GM06990 (cell line): ENCODE data around the gene GJA10.

GRCh38 chr6:89637801-89638297, 698 bp downstream of the LYRM2 start:
- RRBS, result no CpG with 5 or more reads among the region's 10 CpGs

DNA sequence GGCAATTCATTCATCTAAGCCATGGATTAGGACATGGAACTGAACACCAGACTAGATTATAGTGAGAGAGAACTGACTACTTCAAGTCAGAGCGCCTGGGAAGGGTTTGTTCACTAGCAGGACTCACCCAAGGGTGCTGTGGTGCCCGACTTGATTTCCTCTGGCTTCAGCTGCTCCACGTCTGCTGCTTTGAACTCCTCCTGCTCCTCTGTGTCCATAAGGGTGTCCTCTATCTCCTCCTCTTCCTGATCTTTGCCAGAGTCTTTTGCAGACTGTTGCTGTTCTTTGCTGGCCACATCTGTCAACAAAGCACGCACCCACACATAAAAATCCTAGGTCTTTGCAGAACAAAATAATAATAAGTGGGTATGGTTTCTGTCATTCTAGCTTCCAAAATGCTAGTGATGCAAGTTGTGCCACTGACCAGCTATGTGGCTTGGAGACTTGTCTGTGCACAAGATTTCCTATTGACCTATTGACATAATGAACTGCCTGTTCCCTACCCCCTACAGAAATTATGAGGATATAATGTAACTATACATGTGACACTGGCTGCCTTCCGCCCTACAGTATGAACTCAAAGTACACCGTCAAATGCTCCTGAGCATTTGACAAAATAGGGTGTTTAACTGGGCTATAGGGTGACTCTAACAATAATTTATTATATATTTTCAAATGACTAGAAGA, 15.6 kb upstream of the LYRM2 start:
- RRBS, result no CpG with 5 or more reads among the region's 6 CpGs

GRCh38 chr6:89662591-89663414, 24.3 kb upstream of the LYRM2 start:
- RRBS, result no CpG with 5 or more reads among the region's 4 CpGs

- RRBS, result no CpG with 5 or more reads among the region's 6 CpGs
These were observed 50.0 kb upstream of the LYRM2 start for GRCh38 chr6:89688485-89689107.

GRCh38 chr6:89720858-89721312, 82.3 kb upstream of the LYRM2 start:
- RRBS, result no CpG with 5 or more reads among the region's 4 CpGs

DNA sequence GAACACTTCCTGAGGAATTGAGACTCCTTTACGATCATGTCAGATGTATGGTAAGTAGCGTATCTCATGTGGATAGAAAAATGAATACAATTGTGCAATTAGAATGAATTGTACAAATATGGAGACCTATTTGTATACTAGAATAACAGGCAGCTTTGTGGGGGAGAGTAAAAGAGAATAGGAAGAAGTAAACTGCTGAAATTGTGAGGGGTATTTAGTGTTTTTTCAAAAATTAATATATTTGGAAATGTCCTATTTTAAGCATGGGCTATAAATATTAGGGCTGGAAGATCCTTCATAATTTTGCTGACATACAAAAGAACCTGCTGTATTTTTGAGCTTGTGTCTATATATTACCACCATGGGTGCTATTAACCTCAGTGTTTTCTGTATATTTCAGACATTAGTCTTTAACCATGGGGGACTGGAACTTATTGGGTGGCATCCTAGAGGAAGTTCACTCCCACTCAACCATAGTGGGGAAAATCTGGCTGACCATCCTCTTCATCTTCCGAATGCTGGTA, at the start of gene GJA10:
TSS of gene GJA10 (plus strand) at position 417 of the 524 bp plus-strand sequence.
- RRBS, result no CpG with 5 or more reads among the region's 3 CpGs

- RRBS, result no CpG with 5 or more reads among the region's 6 CpGs
These were observed 106.7 kb downstream of the GJA10 start for GRCh38 chr6:90000757-90001510.

GRCh38 chr6:90108856-90109521, 187.7 kb downstream of the BACH2 start:
- RRBS, result no CpG with 5 or more reads among the region's 5 CpGs

- RRBS, result no CpG with 5 or more reads among the region's 4 CpGs
These were observed 77.5 kb downstream of the BACH2 start for GRCh38 chr6:90219150-90219500.

GRCh38 chr6:90233801-90234396, 62.7 kb downstream of the BACH2 start:
- RRBS, result no CpG with 5 or more reads among the region's 9 CpGs

- RRBS, result no CpG with 5 or more reads among the region's 1 CpG
These were observed 15.7 kb downstream of the BACH2 start for GRCh38 chr6:90280954-90281400.

DNA sequence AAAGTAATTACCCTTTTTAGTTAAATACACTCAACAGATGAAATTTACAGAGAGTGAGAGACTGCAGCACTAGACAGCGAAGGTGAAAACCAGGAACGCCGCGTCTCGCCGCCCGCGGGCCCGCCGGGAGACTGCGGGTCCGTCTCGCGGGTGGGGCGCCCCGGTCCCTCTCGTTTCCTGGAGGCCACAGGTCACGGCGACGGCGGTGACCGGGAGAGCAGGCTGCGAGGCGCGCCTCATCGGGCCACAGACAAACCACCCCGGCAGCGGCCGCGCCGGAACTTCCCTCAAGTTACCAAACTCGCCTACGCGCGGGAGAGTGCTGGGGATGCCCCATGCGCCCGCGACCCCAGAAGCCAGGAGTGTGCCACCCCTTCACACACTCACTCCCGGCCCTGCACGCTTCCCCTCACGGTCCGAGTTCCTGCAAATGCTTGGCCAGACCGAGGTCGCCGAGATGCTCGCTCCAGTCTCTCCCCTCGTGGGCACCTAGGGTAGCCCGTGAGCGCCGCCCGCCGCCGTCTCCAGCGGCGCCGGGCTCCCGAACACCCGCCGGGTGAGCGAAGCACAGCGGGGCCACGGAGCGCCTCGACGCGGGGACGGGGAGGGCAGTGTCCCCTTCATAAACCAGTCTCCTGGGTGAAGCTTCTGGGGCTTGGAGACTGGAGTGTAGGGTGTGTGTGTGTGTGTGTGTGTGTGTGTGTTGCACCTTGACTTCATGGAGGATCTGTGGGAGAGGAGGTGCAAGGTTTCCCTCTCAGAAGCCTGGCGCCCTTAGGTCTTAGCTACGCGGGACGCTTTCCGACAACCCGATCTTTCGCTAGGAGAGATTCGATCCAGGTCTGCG, 1.4 kb downstream of the BACH2 start:
- RRBS, result 3% methylated on average over 23 of the region's 76 CpGs

GRCh38 chr6:90297070-90297235, 310 bp upstream of the BACH2 start:
- RRBS, result no CpG with 5 or more reads among the region's 25 CpGs

- RRBS, result no CpG with 5 or more reads among the region's 5 CpGs
These were observed 108.6 kb downstream of the MAP3K7 start for GRCh38 chr6:90478127-90478758.

GRCh38 chr6:90514144-90514481, 72.8 kb downstream of the MAP3K7 start:
- RRBS, result no CpG with 5 or more reads among the region's 2 CpGs

DNA sequence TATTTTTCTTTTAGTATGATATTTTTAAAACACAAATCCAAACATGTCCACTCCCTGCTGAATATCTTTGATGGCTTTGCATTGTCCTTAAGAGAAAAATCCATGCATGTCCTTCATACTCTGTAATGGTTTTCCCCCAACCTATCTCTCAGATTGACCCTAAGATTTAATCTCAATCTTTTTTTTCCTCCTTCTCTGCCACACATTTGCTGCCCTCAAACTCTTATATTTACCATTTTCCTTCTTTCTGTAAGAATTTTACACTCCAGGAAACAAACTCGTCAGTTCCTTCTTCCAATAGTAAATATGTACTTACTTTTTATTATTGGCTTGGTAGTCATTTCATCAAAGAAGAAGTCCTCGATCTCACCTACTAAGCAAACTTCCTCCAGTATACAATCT, 673.5 kb downstream of the EPHA7 start:
- RRBS, result no CpG with 5 or more reads among the region's 2 CpGs

- RRBS, result 8% methylated on average over 13 of the region's 81 CpGs
These were observed 686 bp downstream of the EPHA7 start for GRCh38 chr6:93418518-93419227.

- RRBS, result no CpG with 5 or more reads among the region's 4 CpGs
These were observed 963.7 kb upstream of the MANEA start for GRCh38 chr6:94613545-94614031.

DNA sequence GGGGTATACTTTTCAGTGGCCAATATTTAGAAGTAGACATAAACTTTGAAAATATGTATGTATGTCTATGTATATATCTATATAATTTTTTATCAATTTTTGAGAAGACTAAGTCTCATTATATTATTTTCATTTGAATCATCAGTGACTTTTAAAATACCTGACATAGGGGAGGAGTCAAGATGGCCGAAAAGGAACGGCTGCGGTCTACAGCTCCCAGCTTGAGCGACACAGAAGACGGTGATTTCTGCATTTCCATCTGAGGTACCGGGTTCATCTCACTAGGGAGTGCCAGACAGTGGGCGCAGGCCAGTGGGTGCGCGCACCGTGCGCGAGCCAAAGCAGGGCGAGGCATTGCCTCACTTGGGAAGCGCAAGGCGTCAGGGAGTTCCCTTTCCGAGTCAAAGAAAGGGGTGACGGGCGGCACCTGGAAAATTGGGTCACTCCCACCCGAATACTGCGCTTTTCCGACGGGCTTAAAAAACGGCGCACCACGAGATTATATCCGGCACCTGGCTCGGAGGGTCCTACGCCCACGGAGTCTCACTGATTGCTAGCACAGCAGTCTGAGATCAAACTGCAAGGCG, 181.0 kb downstream of the MANEA start:
- RRBS, result no CpG with 5 or more reads among the region's 30 CpGs

- RRBS, result 5% methylated on average over 2 of the region's 16 CpGs
These were observed 718 bp downstream of the MMS22L start for GRCh38 chr6:97282220-97282776.